Panc1 (cell line): Measurements from ENCODE around the genes DDB2, FAM180B and FNBP4.

DNA sequence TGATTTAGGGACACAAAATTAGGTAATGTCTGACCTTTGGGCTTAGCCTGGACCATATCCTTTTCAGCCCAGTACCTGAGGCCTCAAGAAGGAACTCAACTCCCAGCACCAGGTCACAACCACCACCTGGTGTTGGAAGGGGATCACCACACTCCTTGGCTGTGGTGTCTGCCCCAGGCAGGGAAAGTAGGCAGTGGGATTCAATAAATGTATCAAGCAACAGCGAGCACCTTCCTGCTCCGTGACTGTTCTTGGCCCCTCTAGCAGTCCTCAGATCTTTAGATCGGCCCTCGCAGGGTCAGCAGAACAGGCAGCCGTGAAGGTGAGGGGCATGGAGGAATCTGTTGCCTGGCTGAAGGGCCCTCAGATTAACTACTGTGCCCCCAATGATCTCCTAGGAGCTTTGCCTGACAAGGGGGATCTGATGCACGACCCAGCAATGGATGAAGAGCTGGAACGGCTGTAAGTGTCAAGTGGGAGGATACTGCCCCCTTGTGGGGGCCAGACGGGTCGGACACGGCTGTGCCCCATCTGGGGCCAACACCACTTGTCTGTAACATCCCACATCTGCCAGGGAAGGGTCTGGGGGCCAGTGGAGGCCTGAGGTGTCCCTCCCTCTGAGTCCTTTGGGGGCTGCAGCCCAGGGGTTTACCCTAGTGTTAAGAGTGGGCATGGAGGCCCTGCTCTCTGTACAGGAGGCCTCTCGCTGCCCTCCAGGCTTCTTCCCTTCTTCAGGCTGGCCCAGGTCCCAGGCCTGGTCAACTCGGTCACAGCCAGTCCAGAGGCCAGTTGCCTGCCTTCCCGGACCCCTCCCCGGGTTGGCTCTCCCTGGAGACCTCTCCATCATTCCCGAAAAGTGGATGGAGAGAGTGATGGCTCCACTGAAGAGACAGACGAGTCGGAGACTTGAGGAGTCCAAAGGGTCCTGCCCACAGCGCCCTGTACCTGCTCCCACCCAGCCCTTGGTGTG lies 15.7 kb downstream of the ARFGAP2 start:
- RRBS, 2 experiments = no CpG with 5 or more reads among the region's 18 CpGs

- RRBS, 2 experiments = 90 to 92% methylated on average over 6 to 7 of the region's 17 CpGs
Observed at GRCh38 chr11:47182974-47183573, 3.2 kb downstream of the PACSIN3 start.

DNA sequence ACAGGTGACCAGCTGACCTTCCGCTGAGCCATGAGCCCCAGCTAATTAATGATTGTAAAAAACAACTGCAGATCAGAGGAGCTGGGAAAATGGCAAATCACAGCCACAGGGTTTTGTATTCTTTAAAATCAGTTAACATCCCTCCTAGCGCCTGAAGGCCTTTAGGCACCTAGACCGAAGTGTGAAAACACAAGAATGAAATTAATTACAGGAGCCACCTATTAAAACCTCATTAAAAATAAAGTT lies 1.7 kb upstream of the PACSIN3 start:
- RRBS, 2 experiments = no CpG with 5 or more reads among the region's 3 CpGs

- RRBS, 2 experiments = 0 to 5% methylated on average over 4 to 11 of the region's 45 CpGs
Observed at GRCh38 chr11:47214901-47215972, at the start of gene DDB2. Gene DDB2 (plus strand): TSS chr11:47214974.

DNA sequence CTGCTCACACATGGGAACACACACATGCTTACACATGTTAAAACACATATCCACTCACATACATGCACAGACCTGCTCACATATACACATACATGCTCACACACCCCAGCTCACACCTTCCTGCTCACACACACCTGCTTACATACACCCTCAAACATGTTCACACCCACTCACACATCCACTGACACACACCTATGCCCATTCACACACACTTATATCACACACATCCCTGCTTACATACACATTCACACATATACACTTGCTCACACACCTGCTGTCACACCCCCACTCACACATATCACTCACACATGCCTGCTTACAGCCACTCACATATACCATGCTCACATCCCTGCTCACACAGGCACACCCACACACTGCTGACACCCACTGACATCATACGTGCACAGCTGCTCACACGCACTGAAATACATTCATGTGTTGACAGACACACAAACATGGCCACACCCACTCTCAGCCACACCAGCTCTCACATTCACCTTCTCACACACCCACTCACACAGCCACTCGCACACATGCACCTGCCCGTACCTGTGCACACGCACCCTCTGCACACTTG lies 5.6 kb upstream of the MYBPC3 start:
- RRBS, 2 experiments = no CpG with 5 or more reads among the region's 5 CpGs

GRCh38 chr11:47408783-47409453 lies 528 bp downstream of the SLC39A13 start:
- RRBS, 2 experiments = 21 to 35% methylated on average over 3 of the region's 25 CpGs

DNA sequence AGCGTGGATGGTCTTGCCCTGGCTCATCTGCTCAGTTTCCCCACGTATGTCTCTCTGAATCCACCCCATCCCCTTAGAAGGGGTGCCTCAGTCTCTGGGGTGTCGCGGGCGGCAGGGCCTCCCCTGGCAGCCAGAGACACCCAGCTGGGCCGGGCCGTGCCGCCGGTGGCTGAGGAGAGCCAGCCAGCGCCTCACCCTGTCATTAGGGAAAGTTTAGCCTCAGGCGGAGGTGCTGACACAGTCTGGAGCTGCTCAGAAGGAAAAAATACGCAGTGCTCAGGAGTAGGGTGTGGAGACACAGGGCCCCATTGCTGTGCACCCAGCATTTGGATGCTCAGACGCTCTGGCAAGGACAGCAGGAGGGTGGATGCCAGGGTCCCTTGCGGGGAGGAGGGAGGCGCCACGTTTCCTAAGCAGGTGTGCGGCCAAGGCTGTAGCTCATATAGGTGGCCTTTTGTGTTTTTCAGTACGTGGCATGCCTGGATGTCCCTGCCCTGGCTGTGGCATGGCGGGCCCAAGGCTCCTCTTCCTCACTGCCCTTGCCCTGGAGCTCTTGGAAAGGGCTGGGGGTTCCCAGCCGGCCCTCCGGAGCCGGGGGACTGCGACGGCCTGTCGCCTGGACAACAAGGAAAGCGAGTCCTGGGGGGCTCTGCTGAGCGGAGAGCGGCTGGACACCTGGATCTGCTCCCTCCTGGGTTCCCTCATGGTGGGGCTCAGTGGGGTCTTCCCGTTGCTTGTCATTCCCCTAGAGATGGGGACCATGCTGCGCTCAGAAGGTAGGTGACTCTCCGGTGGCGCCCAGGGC lies 1.4 kb downstream of the SLC39A13 start:
- RRBS, 2 experiments = no CpG with 5 or more reads among the region's 32 CpGs

DNA sequence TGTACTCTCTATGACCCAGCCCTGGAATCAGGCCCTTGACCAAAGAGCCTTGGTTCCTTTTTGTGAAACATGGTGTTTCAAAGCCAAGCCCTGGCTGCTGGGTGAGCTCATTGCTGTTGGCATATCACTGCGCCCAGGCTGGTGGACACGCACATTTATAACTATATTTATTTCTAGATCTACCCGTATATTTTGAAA lies 8.3 kb upstream of the PSMC3 start:
- RRBS, 2 experiments = no CpG with 5 or more reads among the region's 3 CpGs

DNA sequence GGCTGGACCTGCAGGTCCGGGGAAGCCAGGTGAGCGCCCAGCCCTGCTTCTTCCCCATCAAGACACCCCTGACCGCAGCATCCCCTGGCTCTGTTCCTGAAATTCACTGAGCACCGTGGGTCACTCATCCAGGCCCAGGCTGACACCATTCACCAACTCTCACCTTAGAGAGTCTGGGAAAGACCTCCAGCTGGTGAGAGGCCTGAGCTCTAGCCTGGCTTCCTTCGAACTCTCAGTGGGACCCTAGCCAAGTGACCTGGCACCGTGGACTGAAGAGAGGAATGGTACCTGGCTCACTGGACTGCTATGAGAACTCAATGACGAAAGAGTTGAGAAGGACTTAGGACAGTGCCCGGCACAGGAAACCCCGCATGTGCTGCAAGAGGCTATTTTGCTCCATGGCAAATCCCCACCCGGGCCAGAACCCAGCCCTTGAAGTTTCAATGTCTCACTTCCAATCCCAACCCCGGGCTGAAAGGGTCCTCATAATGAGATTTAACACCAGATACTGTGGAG lies 556 bp upstream of the RAPSN start:
- RRBS, 2 experiments = 81 to 82% methylated on average over 4 of the region's 11 CpGs

- RRBS, 2 experiments = 79 to 83% methylated on average over 2 of the region's 11 CpGs
Observed at GRCh38 chr11:47470188-47471354, 21.6 kb upstream of the RAPSN start.

DNA sequence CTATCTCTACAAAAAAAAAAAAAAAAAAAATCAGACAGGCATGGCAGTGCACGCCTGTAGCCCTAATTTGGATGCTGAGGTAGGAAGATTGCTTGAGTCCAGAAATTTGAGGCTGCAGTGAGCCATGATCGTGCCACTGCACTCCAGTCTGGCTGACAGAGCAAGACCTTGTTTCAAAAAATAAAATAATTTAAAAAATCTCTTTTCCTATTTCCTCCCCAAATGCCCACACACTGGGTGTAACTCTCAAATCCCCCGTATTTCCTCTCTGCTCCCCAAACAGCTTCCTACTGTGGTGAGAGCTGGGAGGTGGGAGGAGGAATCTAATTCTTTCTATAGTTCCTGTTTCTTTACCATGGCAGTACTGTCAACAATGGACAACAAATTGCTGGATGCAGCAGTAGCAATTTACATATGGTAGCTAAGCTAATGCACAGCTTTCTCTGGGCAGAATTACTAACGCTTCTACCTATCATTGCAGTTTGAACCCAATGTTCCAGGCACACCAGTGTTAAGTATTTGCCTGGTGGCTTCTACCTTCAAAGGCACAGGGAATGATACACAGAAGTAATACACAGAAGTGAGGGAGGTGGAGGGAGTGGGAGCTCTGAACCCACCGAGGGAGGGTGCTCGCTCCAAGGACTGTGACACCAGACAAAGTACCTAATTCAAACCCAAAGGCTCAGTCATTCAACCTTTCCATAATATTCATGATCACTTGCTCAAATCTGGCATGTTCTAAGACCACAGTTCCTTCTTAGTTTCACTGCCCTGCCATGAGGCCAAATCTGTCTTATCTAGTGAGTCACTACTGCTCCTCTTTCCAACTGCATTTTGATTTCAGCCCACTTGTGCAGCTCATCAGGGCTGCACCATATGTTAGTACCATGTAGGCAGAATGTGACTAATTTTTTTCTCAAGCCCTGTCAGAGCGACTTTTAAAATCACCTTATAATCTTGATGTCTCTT lies 38.0 kb downstream of the CELF1 start:
- RRBS, 2 experiments = no CpG with 5 or more reads among the region's 7 CpGs

GRCh38 chr11:47525970-47526573 lies 26.9 kb downstream of the CELF1 start:
- RRBS, 2 experiments = no CpG with 5 or more reads among the region's 9 CpGs

- RRBS, 2 experiments = no CpG with 5 or more reads among the region's 6 CpGs
Observed at GRCh38 chr11:47586405-47586871, at the start of gene FAM180B. Gene FAM180B (plus strand): TSS chr11:47586678.

- RRBS, 2 experiments = no CpG with 5 or more reads among the region's 7 CpGs
Observed at GRCh38 chr11:47716464-47717031, 1.4 kb upstream of the AGBL2 start.

GRCh38 chr11:47766365-47766807 lies 755 bp downstream of the FNBP4 start:
- RRBS, 2 experiments = 0 to 2% methylated on average over 3 of the region's 22 CpGs

GRCh38 chr11:47766808-47767734 lies at the start of gene FNBP4:
Gene FNBP4 (minus strand): TSS chr11:47767341.
- RRBS, 2 experiments = 1 to 5% methylated on average over 20 of the region's 92 CpGs

GRCh38 chr11:47847320-47848194 lies 593 bp downstream of the NUP160 start:
- RRBS, 2 experiments = no CpG with 5 or more reads among the region's 28 CpGs

DNA sequence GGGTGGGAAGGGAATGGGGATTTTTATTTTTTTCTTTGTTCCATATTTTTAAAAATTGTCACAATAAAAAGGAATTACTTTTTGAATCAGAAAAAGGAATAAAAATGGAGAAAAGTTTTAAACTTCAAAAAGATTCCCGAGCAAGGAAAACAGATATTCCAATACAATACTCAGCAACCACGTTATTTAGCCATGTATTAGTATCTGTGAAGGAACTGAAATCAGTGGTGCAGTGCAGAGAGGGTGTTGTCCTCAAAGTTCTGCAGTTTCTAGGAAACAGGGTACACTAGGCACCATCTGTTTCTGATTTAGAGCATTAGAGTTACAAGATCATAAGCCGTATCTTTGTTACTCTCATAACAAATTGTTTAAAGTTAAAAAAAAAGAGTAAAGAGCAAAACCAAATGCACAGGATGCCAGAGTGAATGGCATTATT lies 14.9 kb upstream of the NUP160 start:
- RRBS, 2 experiments = no CpG with 5 or more reads among the region's 3 CpGs

GRCh38 chr11:47916404-47916993 lies 63.9 kb upstream of the PTPRJ start:
- RRBS, 2 experiments = no CpG with 5 or more reads among the region's 7 CpGs

GRCh38 chr11:48028909-48029407 lies 48.6 kb downstream of the PTPRJ start:
- RRBS, 2 experiments = no CpG with 5 or more reads among the region's 5 CpGs